Heart (tissue), 3 donors: ENCODE measurements around the genes APBB1, TRIM3, TAF10, DCHS1 and SYT9.

- RAMPAGE, long total RNA, 2 experiments: no peak in any of the 2 experiments
Observed at GRCh38 chr11:6200720-6201950, 2.1 kb downstream of the OR52W1 start.

- RAMPAGE, long total RNA, 2 experiments: no peak in any of the 2 experiments
Observed at GRCh38 chr11:6219284-6220085, 14.1 kb downstream of the C11orf42 start.

- RAMPAGE, long total RNA, 2 experiments: no peak in any of the 2 experiments
Observed at GRCh38 chr11:6250021-6250305, 9.7 kb upstream of the CCKBR start.

- RAMPAGE, long total RNA, 2 experiments: no peak in any of the 2 experiments
Observed at GRCh38 chr11:6295917-6296575, 24.3 kb downstream of the CAVIN3 start.

GRCh38 chr11:6320349-6320427, 113 bp downstream of the CAVIN3 start:
- RAMPAGE, long total RNA, 2 experiments: no peak in any of the 2 experiments

DNA sequence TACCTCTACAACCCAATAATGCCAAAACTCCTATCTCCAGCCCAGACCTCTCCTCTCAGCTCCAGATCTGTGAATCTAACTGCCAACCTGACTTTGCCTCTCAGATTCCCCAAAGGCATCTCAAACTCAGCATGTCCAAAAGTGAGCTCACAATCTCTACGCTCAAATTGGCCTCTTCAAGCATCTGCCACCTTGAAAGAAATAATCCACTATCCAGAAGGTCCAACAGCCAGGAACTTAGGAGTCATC, 8.9 kb downstream of the SMPD1 start:
- RAMPAGE, long total RNA, 2 experiments: no peak in any of the 2 experiments

DNA sequence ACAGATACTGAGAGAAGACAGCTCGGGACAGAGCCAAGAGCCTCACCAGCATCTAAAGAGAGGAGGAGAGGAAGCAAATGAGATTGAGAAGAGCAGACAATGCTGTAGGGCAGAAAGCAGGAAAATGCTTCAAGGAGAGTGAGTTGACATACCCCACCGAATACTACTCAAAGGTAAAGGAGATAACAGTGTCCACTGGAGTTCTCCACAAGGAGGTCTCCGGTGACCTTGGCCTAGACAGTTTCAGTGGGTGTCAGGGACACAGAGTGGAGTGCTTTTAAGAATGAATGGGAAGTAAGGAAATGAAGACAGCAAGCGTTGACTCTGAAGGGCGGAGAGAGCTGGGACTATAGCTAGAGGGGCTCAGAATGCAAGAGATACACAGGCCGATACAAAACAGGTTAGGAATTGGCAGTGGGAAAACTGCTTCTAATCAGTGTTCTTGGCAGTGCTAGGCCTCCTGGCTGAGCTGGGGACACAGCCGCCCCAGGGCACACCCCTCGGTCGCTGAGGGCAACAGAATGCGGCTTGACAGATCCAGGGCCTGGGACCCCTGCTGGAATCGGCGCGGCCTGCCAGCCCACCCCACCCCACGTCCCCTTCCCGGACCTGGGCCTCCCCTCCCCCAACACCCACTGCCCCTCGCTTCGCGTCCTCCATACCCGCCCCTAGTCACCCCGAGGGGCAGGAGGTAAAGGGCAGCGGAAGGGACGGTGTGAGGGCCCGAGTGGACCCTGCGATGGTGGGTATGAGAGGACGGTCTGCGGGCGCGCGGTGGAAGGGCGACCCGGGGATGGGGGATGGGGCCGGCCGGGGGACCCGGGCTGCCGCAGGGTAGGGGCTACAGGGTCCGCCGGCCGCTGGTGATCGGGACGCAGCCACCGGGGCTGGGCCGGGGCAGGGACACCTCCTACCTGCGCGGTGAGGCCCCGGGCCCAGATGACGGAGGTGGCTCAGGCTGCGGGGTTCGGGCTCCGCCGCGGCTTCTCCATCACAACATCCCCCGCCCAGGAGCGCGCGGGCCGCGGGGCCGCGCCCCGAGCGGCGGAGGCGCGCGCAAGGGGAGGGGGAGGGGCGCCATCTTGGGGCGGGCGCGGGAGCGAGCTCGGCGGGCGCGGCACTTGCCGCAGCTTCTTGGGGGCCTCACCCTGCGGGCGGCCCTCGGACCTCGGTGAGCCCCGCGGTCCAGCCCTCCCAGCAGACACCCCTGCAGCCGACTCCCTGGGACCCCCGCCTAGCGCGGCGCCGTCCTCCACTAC, at the start of gene APBB1:
Gene APBB1, minus strand, starts transcription at position 1,024 of the 1,259 bp plus-strand sequence.
- RAMPAGE, long total RNA, 2 experiments: start-site peak on the minus strand in 2 of 2 experiments, centred at positions 1,000 to 1,002 of the sequence, 148 to 279 reads per replicate

DNA sequence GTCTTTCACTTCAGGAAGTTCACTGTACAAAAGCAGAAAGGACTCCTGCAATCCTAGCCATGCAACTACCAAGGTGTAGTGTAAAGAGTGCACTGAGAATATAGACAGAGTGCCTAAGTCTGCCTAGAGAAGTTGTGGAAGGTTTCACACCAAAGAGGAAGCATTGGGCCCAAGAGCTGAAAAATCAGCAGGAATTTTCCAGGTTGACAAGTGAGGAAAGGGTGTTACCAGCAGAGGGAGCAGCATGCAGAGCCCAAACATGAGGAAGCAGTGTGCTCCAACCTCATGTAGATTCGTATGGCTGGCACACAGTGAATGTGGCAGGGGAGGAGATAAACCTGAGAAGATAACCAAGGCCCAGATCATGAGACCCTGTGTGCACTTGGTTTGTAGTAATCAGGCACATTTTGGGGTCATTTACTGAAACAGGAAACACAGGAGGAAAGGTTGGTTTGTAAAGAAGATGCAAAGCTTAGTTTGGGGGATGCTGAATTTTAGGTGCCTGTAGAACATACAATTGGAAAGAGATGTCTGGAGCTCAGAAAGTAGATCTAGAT, 1.8 kb downstream of the HPX start:
- RAMPAGE, long total RNA, 2 experiments: no peak in any of the 2 experiments

DNA sequence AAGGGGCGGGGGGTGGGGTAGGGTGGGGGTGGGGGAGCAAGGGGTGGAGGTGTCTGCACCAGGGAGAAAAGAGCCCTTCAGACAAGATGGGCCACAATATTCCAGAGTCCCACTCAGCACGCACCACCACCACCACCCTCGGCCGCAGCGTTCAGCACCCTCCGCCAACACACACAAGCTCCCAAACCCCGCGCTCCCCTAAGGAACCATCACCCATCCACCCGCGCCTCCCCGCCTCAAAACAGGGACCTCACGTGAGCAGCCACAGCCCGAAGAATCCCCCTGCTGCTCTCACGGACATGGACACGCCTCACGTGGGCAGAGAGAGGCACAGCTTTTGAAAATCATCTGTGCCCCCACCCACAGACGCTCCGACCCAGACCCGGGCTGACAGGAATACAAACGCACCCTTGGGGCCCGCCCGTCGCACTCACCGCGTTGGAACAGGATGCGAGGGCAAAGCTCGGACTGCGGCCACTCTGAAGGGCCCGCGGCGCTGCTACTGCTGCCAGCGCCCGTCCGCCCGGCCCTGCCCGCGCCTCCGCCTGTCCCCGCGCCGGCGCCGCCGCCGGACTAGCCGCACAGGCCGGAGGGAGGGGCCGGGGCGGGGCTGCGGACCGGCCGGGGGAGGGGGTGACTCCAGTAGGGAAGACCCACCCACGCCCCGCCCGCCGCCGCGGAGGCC, at the start of gene TRIM3:
Gene TRIM3, minus strand, starts transcription at position 585 of the 685 bp plus-strand sequence.
- RAMPAGE, long total RNA, 2 experiments: no peak in any of the 2 experiments

- RAMPAGE, long total RNA, 2 experiments: no peak in any of the 2 experiments
Observed at GRCh38 chr11:6570646-6571237, 32.7 kb downstream of the RRP8 start.

- RAMPAGE, long total RNA, 2 experiments: no peak in any of the 2 experiments
Observed at GRCh38 chr11:6576591-6576991, 26.8 kb downstream of the RRP8 start.

- RAMPAGE, long total RNA, 2 experiments: no peak in any of the 2 experiments
Observed at GRCh38 chr11:6612142-6613277, at the start of gene TAF10. Gene TAF10 (minus strand): TSS chr11:6612216.

- RAMPAGE, long total RNA, 2 experiments: no peak in any of the 2 experiments
Observed at GRCh38 chr11:6613766-6614824, 2.1 kb upstream of the TAF10 start.

- RAMPAGE, long total RNA, 2 experiments: no peak in any of the 2 experiments
Observed at GRCh38 chr11:6618068-6618489, 1.1 kb downstream of the TPP1 start.

DNA sequence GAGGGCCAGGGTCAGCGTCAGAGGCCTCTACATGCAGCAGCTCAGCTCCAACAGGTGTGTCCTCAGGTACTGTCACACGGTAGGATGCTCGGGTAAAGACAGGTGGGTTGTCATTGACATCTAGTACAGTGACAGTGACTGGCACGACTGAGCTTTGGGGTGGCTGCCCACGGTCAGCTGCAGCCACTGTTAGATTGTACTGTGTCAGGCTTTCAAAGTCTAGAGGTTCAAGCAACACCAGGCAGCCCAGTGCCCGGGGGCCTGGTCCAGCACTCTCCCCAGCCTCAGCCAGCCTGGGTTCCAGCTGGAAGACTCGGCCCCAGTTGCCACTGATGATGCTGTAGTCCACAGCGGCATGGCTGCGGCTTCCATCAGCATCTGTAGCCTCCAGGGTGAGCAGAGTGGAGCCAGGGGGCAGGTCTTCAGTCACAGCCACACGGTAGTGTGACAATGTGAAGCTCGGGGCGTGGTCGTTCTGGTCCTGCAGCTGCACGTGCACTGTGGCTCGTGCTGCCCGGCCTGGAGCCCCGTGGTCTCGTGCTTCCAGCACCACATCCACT, 4.6 kb upstream of the TPP1 start:
- RAMPAGE, long total RNA, 2 experiments: no peak in any of the 2 experiments

GRCh38 chr11:6629546-6630870, 10.8 kb upstream of the TPP1 start:
- RAMPAGE, long total RNA, 2 experiments: no peak in any of the 2 experiments

DNA sequence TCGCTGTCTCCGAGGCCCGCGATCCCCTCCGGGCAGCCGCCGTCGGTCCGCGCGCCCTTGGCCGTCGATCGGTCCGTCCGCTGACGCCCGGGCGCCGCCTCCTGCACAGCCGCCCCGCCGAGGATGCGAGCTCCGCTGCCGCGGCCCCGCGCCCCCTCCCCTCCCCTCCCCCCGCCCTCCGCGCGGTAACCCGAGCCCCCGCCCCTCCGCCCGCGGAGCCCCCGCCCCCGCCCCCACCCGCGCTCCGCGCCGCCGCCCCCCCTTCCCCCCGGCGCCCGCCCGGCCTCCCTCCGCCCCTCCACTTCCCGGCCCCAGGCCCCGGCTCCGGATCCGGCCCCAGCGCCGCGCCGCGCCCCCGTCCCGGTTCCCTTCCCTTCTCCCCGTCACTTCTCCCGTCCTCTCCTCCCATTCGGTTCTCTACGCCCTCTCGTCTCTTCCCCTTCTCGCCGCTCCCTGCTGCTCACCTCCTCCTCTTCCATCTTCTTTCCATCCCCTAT, at the start of gene DCHS1:
Gene DCHS1, minus strand, starts transcription at position 137 of the 497 bp plus-strand sequence.
- RAMPAGE, long total RNA, 2 experiments: no peak in any of the 2 experiments

GRCh38 chr11:7251744-7252312, at the start of gene SYT9:
Gene SYT9 (plus strand): TSS chr11:7251904.
- RAMPAGE, long total RNA, 2 experiments: no peak in any of the 2 experiments

DNA sequence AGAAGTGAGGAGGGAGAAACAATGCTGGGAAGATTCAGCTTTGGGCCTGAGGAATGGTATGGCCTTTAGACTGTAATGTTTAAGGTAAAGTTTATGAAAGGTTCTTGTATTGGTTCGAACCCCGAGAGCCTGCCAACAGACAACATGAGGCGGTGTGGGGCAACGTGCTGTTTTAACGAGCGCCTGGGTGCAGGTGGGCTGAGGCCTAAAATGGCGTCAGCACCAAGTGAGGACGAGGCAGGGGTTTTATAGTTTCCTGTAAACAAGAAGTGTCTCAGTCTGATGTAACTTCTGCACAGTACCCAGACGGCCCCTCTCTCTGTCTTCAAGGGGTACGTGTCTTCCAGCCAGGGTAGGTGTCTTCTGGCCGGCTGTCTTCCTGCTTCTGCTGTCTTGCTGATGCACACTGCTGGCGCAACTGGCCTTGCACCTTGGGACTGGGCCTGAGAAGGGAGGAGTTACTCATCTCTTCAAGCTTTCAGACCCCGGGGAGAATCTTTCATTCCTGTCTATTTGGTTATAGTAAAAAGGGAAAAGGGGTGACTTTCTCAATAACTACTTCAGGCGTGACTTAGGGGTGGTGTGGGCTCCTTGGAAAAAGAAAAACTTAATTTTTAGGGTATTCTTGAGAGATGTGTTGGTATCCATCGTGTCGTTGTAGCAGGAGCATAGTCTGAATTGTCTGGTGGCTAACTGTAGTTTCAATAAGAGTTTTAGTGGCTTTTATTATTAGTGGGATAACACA, 2.8 kb downstream of the PPFIBP2 start:
- RAMPAGE, long total RNA, 2 experiments: no peak in any of the 2 experiments

DNA sequence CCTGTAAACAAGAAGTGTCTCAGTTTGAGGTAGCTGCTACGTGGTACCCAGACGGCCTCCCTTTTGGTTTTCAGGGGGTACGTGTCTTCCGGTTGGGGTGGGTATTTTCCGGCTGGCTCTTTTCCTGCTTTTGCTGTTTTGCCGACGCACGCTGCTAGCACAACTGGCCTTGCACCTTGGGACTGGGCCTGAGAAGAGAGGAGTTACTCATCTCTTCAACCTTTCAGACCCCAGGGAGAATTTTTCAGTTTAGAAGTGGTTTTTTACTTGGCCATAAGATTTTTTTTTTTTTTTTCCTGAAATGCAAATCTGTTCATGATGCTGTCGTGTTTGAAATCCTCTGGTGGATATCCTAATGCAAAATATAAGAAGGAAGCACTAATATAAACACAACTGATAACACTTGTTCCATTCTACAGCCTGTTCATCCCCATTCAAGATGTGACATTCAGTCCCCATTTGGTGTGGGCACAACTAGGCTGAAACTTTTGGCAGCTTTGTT, 6.5 kb downstream of the PPFIBP2 start:
- RAMPAGE, long total RNA, 2 experiments: no peak in any of the 2 experiments